Thoracic aorta (tissue), 1 donor: ENCODE measurements around a stretch of chr6.

DNA sequence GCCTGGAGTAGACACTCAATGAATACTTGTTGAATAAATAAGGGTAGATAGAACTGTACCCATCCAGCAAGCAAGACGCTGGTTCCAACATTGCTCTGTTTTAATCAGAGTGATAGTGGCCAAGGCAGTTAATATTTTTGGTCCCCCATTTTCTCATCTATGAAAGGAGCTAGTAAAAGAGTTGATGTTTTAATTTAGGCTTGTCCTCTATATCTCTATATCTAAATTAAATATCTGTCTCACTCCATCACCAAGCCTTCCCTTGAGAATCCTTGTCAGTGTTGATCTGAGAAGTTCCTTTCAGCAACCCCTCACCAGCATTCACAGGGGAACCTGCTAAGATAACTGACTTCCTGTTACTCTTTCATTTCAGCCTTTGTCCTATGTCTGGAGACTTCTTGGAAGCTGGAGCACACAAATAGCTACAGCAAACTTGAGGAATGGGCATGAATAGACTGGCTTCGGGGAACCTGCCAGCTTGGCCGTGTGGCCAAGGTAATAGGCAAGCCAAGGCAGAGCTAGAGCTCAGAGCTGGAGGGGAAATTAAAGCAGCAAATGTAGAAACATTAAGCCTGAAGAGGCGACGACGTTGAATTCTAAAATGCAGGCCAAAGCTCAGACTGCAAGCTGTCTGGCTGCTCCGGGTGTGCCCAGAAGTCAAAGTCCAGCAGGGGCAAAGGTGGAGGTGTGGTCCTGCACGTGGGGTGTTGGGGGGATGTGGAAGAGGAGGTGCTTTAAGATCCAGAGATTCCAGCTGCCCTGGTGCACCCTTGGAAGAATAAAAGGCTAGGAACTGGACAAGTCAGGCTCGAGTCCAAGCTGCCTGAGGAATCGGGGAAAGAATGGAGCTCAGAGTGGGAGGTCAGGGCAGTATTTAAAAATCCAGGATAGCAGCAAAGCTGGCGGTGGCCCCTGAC, 184.8 kb upstream of the SGK1 start:
- RAMPAGE, long total RNA: no peak

DNA sequence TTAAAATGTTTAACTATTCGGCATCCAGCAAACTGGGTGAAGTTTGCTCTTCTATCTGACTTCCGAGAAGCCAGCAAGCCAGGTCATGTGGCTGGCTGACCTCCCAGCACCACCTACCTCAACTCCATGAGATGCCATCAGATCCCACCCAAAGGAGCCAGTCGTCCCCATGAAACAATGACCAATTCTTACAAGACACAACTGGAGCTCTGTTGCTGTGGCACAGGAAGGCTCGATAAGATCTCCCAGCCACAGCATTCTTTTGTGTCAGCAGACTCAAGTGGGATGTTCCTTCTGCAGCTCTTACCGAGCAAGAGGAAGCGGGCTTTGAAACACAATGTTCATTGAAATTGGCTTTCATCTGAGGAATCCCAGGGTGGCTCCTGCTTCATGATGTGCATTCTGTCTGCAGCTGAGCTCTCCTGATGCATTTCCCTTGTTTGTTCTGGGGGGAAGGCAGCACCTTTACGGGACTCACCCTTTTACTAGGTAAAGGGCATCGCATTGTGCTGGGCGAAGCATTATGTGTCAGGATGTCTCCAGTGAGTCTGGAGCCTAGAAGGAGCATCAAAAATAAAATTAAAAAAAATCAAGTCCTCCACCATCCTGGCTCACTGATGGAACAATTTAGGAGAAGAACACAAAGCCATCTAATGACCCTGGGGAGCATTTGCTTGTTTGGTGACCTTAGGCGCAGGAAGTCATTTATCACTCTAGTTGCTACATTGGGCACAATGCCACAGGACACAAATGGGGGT, 222.0 kb upstream of the SGK1 start:
- RAMPAGE, long total RNA: no peak

- RAMPAGE, long total RNA: no peak
Observed at GRCh38 chr6:134630434-134631309, 312.8 kb upstream of the SGK1 start.

- RAMPAGE, long total RNA: no peak
Observed at GRCh38 chr6:134631899-134632402, 314.0 kb upstream of the SGK1 start.

DNA sequence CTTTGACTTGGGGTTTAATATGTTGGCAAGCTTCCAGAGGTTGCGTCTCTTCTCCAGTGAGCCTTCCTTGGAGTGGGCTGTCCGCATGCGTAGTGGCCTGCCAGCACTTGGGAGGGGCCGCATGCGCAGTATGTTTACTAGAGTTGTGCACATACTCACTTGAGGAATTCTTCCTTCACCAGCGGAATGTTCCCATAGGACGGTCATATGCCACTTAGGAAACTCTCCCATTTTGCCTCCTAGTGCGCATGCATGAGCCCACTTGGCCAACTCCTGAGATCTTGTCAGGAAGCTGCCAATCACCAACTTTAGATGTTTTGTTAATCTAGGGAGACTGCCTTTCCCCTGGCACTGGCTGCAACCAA, 235.1 kb downstream of the ALDH8A1 start:
- RAMPAGE, long total RNA: no peak

DNA sequence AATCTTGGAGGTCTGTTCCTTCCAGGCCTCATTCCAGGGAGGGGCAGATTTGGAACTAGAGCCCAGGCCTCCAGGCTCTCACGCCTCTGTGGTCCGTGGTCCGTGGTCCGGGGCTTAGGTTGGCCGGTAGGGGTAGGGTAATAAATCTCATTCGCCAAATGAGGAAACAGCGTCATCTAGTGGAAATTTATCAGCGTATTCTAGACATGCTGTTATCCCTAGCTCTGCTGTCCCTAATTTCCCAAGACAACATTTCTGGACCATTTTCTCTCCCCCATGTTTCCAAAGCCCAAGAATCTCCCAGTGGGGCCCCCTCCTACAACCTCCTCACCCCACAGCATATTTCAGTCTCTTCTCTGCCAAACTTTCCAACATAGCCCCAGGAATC, 127.0 kb downstream of the ALDH8A1 start:
- RAMPAGE, long total RNA: no peak

DNA sequence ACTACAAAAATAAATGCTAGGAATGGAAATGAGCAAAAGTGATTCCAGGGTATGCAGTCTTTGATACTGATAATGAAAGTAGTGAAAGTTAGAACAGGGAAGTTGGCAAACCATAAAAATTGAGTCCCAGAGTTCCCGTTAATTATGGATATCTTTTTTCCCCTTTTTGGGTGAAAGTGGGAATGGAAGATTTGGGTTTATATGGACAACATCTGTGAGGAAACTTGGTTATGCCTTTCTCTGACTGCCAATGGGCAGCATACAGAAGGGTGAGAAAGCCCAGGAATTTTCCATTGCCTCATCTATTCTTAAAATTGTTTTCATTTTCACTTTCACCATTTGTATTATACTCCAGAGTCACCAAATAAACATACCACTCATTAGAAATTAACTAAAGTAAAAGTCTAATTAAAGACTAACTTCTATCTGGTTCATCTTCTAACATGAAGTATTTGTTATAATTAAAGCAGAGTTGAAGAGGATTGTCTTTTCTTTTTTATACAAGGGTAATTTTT, 35.6 kb upstream of the MYB start:
- RAMPAGE, long total RNA: no peak

- RAMPAGE, long total RNA: no peak
Observed at GRCh38 chr6:135189465-135190659, 8.8 kb downstream of the MYB start.

- RAMPAGE, long total RNA: no peak
Observed at GRCh38 chr6:135213956-135215135, 33.2 kb downstream of the MYB start.

- RAMPAGE, long total RNA: no peak
Observed at GRCh38 chr6:135215814-135216550, 34.9 kb downstream of the MYB start.

GRCh38 chr6:135830345-135830796, 21.1 kb upstream of the PDE7B start:
- RAMPAGE, long total RNA: no peak

DNA sequence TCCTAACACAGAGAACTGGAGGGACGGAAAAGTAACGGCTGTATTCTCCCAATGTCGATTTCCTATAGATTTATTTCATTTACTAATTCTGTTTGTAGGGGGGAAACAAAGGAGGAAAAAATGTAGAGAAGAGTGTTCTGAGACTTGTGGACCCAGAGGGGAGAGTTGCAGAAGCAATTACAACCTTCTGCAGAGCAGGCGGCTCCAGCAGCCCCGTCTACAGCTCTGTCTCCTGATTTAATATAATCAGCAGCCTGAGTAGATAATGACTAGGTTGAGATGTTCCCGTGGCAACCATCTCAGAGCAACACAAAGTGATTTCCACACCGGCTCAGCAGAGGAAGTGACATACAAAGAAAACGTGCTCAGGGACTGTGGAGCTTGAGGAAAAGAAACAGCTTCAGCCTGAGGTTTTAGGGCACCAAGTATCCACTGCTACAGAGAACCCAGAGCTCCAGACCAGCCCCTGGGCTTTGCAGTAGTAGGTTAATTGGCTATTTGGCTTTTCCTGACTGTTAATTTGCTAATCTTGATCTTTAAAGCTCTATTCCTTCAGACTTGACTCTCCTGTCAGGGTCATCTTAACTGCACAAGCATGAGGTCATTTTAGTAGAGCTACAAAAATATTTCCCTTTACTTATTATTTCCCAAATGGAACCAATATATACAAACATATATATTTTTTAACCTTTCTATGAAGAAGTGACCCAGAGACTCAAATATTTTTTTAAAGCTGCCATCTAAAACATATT, 136.3 kb downstream of the MTFR2 start:
- RAMPAGE, long total RNA: start-site peak on the plus strand centred at position 596 of the sequence, 438 bp wide, 5 reads

DNA sequence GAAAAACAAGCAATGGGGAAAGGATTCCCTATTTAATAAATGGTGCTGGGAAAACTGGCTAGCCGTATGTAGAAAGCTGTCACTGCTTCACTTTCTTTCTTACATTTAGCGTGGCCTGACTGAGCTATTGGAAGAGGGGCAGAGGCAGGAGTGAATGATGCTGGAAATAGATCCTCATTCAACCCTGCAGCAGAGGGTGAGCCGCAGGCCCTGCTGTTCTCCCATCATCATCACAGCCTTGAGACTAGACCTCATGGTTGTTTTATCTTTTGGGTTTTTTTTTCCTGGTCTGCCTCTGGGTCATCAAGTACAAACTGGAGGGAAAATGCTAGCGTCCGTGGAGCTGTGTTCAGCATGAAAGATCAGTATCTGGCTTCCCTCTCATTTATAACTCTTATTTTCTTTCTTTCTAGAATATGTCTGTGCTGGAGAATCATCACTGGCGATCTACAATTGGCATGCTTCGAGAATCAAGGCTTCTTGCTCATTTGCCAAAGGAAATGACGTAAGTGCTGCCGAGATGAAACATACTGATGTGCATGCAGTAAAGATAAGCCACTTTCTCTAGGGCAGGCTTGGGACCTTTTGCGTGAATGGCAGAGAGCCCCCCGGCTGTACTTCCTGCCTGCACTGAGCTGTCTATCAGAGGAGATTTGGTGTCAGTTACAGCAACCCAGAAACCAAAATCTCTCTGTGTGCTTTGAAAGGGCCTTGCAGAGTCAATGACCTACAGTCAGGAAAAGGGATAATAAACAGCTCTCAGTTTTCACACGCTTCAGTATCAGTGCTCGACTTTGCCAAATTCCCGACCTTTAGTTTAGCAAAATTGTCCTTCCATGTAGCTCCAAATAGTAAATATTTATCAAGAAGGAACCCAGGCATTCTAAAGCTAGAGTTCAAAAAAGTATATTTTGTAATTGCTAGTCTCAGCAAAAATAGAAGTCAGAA, 76.5 kb downstream of the MTFR2 start:
- RAMPAGE, long total RNA: no peak

- RAMPAGE, long total RNA: no peak
Observed at GRCh38 chr6:136599542-136600052, 49.4 kb upstream of the MAP7 start.

- RAMPAGE, long total RNA: no peak
Observed at GRCh38 chr6:136610120-136610633, 60.0 kb upstream of the MAP7 start.

DNA sequence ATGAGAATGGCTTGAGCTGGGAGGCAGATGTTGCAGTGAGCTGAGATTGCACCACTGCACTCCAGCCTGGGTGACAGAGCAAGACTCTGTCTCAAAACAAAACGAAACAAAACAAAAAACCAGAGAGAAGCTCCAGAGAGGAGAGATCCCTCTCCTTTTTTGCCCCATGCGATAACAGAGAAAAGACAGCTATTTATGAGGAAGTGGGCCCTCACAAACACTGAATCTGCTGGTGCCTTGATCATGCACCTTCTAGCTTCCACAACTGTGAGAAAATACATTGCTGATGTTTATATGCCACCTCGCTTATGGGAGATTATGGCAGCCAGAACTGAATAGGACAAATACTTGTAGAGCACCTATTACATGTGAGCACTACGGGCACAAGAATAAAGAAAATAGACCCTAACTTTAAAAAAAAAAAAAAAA, 31.4 kb downstream of the MAP3K5 start:
- RAMPAGE, long total RNA: no peak

- RAMPAGE, long total RNA: no peak
Observed at GRCh38 chr6:136921382-136922133, 543 bp upstream of the SLC35D3 start.

DNA sequence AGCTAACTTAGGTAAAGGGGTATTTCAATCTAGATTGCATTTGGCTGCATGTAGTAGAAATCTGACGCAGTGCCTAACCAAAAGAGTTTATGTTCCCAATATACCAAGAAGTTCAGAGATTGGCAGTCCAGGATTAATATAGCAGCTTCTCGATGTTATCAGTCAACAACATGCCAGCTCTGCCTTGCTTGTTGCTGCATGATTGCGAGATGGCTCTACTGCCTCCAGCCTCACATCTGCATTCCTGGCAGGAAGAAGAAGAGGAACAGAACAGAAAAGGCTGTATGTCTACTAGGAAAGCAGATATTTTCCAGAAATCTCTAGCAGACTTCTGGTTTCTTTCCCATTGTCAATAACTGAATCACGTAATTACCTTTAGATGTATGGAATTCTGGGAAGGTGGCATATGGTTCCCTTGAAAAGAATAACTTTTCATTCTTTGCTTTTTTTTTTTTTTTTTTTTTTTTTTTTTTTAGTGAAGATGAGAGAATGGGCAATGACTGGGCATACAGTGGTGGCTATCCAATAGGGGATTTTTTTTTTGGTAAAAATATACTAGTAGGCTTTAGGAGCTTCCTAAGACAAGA, 60.9 kb downstream of the SLC35D3 start:
- RAMPAGE, long total RNA: no peak

GRCh38 chr6:137207590-137207809, 11.7 kb downstream of the IFNGR1 start:
- RAMPAGE, long total RNA: no peak

GRCh38 chr6:137230589-137231025, 11.4 kb upstream of the IFNGR1 start:
- RAMPAGE, long total RNA: no peak